ENCODE data around the genes OXSR1 and SCN10A.

GRCh38 chr3:38165331-38166301 is at the start of gene OXSR1:
TSS of gene OXSR1 (plus strand) at chr3:38165537.
- PRO-cap: bidirectional peak, plus-strand start at chr3:38165557, minus-strand start at chr3:38165445

- PRO-cap: no peak
Observed at GRCh38 chr3:38221173-38221853, 44.3 kb upstream of the SLC22A13 start.

- PRO-cap: no peak
Observed at GRCh38 chr3:38413814-38414347, 39.8 kb upstream of the ACVR2B start.

DNA sequence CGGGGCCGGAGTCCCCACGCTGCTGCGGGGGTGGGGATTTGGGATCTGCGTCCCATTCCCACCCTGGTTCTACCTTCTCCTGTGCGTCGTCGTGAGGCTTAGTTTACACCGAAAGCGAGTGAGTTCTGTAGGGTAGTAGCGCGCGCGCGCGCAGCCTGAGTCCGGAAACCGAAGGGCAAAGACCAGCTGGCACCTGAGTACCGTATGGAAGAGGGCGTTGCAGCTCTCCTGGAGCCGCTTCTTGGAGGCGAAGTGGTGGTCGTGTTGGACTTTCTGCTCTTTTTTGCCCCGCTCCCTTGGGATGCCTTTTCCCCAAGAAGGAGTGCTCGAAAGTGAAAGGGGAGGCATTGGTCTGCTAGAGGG is 1.8 kb downstream of the ACVR2B start:
- PRO-cap: no peak

DNA sequence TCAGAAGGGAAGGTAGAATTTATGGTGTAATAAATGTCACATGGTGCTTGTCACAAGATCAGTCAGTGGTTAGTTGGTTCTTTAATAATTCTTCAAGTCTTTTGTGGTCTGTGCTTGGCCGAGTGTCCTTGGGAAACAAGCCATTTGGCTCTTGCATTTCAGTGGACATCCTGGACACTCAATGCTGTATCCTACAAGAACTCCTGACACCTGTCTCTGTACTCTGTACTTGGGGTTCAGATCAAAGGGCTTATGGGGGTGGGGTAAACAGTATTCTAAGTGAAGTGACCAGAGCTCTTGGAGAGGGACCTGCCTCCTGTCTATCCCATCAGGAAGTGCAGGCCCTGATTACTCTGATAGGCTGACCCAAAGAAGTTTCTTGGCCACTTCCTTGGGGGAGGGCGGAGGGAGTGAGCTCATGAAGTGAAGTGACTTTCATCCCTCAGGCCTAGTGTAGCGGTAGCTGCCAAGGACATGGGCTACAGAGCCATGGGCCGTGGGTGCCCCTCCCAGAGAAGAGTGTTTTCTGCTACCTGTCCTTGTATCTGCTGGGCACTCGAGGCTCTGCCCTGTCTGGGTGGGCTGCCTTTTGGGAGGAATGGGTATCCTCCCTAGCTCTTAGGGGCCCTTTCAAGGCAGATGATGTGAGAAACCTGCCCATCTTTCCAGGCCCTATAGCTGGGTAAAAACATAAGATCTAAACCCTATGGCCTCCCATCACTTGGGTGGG is 3.9 kb downstream of the ACVR2B start:
- PRO-cap: no peak

GRCh38 chr3:38498738-38499650 is 2.9 kb downstream of the EXOG start:
- PRO-cap: no peak

DNA sequence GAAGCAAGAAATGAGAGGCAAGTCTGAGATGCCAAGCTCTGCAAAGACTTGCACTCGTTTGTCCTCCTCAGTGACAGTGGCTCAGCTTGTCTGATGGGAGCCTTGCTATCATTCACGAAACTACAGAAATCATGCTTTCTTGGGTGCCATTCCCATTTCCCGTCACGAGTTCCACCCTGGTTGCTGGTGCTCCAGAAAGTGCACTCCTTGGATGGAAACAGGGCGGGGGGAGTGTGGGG is at the start of gene SCN10A:
SCN10A (minus strand) TSS at position 10 of the 239 bp plus-strand sequence.
- PRO-cap: no peak

DNA sequence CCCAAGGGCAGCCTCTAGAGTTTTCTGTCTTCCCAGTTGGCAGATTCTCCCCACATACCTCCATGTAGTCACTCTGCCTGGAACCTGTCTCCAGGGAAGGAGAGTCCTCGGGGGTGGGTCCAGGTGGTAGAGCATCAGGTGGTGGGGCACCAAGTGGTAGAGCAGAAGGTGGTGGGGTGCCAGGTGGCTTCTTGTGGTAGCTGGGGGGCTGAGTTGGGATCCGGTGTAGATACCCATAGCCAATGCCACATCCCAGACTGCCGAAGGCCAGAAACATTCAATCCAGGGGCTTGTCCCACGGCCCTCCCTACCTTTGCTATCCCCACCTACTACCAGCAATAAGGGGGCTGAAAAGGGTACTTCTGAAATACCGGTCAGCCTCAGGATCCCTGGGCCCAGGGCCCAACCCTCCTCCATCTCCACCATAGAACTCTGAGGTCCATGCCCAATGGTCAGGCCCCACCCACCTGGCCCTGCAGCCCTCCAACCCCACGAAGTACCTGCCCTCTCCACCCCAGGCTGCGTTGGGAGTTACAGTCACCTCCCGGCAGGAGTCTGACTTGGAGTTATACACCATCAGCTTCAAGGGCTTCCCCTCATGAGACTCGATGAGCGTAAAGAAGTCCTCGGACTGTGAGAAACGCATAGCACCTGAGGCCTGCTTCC is 7.0 kb downstream of the GORASP1 start:
- PRO-cap: no peak

DNA sequence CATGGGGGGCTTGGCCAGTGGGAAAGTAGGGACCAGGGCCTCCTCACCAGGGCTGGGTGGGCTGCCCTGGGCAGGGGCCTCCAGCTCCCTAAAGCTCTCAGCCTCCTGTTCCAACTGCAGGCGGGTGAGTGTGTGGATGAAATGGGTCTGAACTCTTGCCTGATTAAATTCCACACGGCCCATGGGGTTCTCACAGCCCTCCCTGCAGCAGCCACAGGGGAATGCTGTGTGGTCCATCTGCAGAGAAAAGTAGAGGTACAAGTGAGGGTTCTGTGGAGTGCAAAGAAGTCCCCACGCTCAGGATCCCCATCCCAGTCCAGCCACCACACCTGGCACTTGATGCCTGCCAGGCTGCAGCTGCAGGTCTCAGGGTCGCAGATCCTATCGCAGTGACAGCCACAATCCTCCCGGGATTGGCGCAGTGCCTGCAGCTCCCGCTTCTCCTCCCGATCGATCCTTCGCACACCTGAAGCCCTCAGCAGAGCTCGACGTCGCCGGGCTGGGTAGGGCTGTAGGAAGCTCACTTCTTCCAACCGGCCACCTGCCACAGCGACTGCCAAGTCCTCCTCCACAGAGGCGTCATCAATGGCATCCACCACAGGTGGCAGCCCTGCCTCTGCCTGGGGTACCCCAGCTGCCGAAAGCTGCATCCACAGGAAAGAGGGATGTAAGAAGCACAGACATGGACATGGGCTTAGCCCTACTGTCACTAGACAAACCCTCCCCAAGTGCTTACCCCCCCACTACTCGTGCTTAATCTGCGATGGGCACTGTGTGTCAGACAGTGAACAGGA is 9.4 kb downstream of the CSRNP1 start:
- PRO-cap: no peak

GRCh38 chr3:39182217-39182688 is 10.1 kb downstream of the XIRP1 start:
- PRO-cap: no peak

- PRO-cap: no peak
Observed at GRCh38 chr3:39191815-39192275, 550 bp downstream of the XIRP1 start.

- PRO-cap: no peak
Observed at GRCh38 chr3:39202036-39202289, 9.6 kb upstream of the XIRP1 start.

- PRO-cap: no peak
Observed at GRCh38 chr3:39237108-39237378, 42.8 kb downstream of the CX3CR1 start.

- PRO-cap: no peak
Observed at GRCh38 chr3:39410059-39410822, 3.7 kb downstream of the RPSA start.

- PRO-cap: no peak
Observed at GRCh38 chr3:39781485-39782028, 27.9 kb upstream of the MYRIP start.

DNA sequence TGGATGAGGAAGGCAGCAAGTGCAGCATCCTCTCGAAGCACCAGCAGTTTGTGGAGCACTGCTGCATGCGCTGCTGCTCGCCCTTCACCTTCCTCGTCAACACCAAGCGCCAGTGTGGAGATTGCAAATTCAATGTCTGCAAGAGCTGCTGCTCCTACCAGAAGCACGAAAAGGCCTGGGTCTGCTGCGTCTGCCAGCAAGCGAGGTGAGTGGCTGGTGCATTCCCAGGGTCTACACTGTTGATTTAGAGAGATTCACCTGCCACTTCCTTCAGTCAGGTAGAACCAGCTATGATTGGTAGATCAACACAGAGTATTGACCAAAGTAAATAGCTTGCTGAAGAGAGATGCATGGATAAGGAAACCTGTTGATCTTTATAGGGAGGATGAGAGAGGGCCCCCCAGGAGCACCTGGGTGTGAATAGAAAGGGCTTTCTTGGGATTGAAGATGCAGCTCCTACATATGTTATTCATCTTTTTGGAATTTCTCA is 234.7 kb downstream of the MYRIP start:
- PRO-cap: no peak

- PRO-cap: no peak
Observed at GRCh38 chr3:40312218-40312861, 2.8 kb downstream of the EIF1B start.

GRCh38 chr3:40444137-40444503 is 13.0 kb upstream of the RPL14 start:
- PRO-cap: no peak

DNA sequence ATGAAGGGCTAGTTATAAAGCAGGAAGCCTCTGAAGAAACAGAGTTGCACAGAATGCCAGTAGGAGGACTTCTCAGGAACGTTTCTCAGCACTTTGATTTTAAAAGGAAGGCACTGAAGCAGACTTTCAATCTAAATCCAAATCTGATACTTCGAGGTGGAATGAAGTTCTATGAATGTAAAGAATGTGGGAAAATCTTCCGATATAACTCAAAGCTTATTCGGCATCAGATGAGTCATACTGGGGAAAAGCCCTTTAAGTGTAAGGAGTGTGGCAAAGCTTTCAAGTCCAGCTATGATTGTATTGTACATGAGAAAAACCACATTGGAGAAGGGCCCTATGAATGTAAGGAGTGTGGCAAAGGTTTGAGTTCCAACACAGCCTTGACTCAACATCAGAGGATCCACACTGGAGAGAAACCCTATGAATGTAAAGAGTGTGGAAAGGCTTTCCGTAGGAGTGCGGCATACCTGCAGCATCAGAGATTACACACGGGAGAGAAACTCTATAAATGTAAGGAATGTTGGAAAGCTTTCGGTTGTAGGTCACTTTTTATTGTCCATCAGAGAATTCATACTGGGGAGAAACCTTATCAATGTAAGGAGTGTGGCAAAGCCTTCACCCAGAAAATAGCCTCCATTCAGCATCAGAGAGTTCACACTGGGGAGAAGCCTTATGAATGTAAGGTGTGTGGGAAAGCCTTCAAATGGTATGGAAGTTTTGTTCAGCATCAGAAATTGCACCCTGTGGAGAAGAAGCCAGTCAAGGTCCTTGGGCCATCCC is 7.5 kb downstream of the ZNF621 start:
- PRO-cap: no peak

DNA sequence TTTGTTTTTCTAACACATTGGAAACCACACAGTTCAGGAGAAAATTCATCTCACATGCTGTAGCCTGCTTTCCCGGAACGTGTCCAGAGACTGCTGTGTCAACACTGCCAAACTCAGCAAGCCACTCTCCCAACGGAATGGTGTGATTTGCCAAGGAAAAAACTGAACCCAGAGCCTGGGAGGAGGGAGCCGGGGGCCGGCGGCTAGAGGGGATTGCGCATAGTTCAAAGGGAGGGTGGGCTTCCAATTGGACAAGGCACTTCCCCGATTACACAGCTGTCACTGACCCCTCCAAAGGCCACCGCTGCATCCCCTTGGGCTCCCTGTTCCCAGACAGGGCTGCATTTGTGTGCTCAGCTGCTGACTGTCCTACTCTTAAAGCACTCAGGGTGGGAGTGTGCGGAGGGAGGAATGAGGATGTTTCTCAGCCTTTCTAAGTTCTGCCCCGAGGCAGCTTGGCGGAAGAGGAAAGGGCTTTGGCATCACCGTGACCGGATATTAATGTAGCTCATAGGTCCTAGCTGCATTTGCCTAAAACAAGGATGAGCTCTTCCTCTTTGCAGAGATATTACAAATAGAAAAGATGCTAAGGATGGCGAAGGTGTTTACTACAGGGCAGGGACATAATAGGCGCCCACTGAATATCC is 256.3 kb downstream of the ZNF621 start:
- PRO-cap: no peak